HEK293 (cell line): ENCODE measurements around a stretch of chr18.

GRCh38 chr18:23480642-23481019 lies 22.7 kb upstream of the RMC1 start:
- PRO-cap, result no peak
- RRBS, 2 experiments, result no CpG with 5 or more reads among the region's 7 CpGs

DNA sequence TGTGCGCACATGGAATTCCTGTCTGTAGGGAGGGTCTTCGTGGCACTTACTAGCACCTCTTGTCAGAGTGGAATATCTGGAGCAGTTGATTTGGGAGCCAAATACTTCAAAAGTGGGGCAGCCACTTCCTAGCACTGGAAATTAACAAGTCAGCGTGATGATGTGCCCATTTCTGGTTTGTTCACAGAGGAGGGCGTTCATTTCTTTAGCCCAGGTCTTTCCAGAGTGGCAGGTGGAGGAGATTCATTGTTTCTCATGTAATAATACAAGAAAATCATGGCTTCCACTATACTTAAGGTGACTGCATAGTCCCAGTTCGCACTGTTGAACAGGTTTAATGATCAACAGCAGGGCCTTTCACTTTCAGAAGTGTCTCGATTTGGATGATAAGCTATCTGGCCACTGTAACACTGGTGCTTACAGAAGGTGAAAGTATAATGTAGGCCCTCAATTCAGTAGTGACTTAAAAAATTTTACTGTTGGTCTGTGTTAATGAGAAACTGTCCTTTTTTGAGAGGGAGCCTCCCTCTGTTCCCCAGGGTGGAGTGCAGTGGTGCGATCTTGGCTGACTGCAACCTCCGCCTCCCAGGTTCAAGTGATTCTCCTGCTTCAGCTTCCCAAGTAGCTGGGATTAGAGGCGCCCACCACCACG lies 1.4 kb downstream of the RMC1 start:
- PRO-cap, result no peak
- RRBS, 2 experiments, result no CpG with 5 or more reads among the region's 10 CpGs

DNA sequence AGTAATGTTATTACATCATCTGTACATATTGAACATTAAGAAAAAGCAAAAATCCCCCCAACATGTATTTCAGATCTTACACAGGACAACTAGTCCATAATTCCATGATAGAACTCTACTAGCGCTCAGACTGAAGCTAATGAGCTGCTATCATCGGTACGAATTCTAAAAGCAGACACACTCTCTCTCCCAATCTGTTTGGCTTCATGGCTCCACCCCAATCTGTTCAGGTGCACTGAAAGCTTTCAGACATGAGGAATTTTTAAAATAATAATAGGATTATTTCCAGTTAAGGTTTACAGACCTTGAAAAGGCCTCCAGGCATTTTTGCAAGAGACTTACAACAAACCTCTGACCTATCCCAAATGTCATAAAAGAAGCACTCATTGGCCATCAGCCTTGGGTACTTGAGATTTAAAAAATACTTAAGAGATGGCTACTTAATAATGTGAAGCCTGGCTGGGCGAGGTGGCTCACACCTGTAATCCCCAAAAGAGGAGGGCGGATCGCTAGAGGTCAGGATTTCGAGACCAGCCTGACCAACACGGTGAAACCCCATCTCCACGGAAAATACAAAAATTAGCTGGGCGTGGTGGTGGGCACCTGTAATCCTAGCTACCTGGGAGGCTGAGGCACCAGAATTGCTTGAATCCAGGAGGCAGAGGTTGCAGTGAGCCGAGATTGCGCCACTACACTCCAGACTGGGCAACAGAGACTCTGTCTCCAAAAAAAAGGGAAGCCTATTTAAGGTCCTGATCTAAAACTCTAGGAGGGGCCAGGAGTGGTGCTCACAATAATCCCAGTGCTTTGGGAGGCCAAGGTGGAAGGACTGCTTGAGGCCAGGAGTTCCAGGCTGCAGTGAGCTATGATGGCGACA lies 1.9 kb downstream of the NPC1 start:
- PRO-cap, result no peak
- RRBS, 2 experiments, result no CpG with 5 or more reads among the region's 13 CpGs

DNA sequence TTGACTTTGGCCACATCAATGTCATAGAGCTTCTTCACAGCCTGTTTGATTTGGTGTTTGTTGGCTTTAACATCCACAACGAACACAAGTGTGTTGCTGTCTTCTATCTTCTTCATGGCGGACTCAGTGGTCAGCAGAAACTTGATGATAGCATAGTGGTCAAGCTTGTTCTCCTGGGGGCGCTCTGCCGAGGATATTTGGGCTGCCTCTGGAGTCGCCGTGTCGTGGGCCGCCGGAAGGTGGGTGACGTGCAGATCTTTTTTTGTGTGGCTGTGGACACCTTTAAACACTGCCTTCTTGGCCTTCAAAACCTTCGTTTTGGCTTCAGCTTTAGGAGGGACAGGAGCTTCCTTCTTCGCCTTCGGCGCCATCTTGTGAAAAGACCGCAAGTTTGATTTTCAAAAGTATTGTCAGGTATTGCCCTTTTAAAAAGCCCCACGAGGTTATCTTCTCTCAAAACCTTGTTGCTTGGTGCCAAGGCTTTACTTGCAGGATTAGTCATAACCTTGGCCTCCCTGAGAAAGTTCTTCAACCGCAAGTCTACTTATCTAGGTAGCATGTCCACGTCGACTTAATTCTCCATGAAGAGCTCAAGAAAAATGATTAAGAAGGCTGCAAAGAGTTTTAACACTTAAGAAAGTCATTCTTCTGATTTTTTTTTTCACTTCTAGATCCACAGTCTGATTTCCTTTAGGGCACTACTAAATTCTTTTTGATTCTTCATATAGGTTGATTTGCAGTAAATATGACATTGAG lies 20.8 kb downstream of the LAMA3 start:
- PRO-cap, result no peak
- RRBS, 2 experiments, result no CpG with 5 or more reads among the region's 19 CpGs

GRCh38 chr18:23757521-23757863 lies 68.2 kb downstream of the LAMA3 start:
- PRO-cap, result no peak
- RRBS, 2 experiments, result no CpG with 5 or more reads among the region's 7 CpGs

DNA sequence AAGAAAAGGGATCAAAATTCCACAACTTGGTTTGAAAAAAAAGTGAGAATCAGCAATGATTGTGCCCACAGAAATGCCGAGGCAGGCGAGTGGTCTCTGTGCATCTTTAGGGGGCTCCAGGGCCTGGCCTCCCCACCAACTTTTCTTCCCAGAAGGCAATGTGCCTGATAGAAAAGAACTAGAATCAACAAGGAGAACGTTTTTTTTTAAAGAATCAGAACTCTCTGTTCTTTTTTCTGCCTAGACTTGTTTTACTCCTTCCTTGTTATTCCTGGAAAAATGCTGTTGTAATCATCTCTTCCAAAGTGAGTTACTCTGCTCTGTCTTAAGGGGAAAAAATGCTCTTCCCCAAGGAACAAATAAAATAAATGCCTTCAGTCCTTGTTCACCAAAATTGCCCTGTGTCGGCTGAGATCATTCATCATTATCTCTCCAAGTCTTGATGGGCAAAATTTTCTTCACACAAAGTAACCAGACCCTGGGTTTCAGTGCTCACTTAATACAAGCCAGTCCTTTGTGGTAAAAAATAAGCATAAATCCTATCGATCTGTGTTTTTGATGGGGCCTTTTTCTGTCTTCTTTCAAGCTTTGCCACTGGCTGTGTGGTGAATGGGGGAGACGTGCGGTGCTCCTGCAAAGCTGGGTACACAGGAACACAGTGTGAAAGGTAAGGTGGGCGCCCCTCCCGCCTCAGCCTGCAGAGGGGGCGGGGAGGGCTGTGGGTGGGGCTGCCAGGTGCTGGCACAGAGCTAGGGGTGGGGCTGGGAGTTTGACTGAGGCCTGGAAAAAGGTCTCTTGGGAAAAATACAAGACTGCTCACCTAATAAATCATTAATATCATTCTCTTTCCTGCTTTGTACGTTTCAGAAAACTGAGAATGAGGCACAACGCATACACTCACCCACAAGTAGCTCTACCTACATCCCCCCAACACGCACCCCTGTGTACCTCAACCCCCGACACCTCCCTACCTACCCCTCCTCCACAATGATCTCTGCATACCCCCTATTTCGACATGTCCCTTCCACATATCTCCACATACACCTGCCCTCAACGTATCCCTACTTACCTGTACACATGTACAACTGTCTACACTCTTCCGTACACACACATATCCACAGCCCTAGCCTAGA lies 130.0 kb upstream of the TTC39C start:
- PRO-cap, result no peak
- RRBS, 2 experiments, result no CpG with 5 or more reads among the region's 17 CpGs

GRCh38 chr18:24050945-24051519 lies 36.5 kb downstream of the TTC39C start:
- PRO-cap, result no peak
- RRBS, 2 experiments, result no CpG with 5 or more reads among the region's 9 CpGs

DNA sequence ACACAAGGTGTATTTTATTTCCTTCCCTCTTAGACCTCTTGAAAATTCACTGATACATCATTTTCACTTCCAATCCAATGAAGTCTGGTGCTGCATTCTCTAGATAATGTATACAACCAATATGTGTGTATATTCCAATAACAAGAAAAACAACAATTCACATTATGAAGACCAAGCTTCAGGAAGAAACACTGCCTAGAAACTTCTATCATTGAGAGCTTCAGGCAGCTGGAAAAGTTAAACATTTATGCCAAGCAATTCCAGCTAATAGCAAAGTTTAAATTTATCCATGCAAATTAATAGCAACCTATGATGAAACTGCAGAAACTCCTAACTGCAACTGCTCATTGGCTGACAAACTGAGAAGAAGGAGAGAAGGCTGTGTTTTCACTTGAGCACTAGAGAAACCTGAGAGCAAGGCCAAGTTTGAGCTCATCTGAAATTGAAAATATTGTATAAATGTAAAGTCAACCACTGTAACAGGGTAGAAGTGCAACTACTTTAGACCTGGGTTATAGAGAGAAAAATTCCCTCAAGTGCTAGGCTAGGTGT lies 50.0 kb downstream of the CABYR start:
- PRO-cap, result no peak

- PRO-cap, result no peak
- RRBS, 2 experiments, result no CpG with 5 or more reads among the region's 6 CpGs
These were observed 172.2 kb downstream of the HRH4 start for GRCh38 chr18:24632701-24633043.

GRCh38 chr18:24986698-24987522 lies 365.1 kb downstream of the ZNF521 start:
- PRO-cap, result no peak
- RRBS, 2 experiments, result no CpG with 5 or more reads among the region's 8 CpGs

- PRO-cap, result no peak
- RRBS, 2 experiments, result 14 to 64% methylated on average over 1 of the region's 8 CpGs
These were observed 69.7 kb downstream of the ZNF521 start for GRCh38 chr18:25282117-25282814.

DNA sequence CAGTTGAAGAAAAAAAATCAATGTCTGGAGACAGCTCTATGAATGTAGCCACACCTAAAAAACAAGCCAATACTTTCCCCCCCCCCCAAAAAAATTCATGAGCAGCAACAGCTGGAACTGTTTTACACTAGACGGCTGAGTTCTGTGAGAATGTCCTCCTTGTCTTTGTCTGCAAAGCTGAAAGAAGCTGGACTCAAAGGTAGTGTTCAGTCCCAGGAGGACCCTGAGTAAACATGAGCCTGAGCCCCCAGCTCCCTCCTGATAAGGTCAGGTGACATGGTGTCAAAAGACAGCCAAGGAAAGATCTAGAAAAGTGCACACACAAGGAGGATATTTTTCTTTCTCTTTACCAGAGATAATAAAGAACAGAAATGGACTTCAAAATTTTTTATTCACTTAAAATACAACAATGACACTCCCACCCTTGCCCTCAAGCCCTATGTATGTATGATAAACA lies 68.1 kb downstream of the ZNF521 start:
- PRO-cap, result no peak
- RRBS, 2 experiments, result no CpG with 5 or more reads among the region's 1 CpG

GRCh38 chr18:25348806-25349023 lies 3.3 kb downstream of the ZNF521 start:
- PRO-cap, result no peak
- RRBS, 2 experiments, result no CpG with 5 or more reads among the region's 8 CpGs

DNA sequence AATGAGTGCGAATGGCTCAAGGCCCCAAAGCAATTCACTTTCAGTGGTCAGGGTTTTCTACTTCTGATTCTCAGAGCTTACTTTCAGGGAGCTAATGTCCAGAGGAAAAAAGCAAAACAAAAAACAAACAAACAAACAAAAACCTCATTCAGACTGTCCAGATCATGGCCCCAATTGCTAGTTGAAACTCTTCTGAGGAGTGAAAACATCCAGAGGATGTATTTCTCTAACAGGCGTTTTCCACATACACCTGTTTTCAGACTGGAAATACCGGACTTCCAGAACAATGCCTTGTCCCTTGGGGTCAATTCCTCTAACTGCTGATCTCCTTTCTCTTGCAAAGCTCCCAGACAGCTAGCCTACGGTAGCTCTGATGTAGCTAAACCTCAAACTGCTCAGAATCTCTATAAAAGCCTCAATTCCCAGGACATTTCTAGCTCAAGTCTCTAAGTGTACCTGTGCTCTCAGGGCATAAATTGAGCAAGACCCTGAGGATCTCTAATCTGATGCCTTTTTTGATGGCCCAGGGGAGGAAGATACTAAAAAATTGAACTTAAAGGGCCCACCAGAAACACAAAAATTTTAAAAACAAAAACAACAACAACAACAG lies 323.5 kb upstream of the ZNF521 start:
- PRO-cap, result no peak
- RRBS, 2 experiments, result no CpG with 5 or more reads among the region's 4 CpGs

DNA sequence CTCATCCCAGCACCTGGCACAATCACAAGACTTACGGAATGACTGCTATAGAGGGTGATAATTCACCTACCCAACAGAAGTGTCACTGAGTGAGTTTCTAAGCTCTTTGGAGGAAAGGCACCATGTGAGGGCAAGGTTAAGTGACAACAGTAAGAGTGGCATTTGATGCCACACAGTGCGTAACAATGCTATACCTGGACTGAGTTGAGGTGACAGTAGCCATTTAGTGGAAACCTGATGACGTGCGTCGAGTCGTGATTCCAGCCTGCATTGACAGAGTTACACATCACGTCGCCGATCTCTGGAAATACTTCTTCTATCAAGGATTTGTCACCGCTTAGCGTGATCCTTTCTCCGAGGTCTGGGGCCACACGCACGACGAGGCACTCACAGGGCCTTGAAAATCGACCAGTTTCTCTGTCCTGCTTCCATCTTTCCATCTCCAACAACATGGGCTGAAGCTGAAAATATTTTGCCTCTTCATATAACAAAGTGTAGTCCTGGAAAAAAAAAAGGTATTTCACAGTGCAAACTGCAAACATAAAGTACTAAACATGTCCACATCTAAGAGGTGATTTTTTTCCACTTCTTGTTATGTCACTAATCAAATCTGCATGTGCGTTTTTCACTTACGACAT lies 88.8 kb downstream of the KCTD1 start:
- PRO-cap, result no peak
- RRBS, 2 experiments, result no CpG with 5 or more reads among the region's 18 CpGs

DNA sequence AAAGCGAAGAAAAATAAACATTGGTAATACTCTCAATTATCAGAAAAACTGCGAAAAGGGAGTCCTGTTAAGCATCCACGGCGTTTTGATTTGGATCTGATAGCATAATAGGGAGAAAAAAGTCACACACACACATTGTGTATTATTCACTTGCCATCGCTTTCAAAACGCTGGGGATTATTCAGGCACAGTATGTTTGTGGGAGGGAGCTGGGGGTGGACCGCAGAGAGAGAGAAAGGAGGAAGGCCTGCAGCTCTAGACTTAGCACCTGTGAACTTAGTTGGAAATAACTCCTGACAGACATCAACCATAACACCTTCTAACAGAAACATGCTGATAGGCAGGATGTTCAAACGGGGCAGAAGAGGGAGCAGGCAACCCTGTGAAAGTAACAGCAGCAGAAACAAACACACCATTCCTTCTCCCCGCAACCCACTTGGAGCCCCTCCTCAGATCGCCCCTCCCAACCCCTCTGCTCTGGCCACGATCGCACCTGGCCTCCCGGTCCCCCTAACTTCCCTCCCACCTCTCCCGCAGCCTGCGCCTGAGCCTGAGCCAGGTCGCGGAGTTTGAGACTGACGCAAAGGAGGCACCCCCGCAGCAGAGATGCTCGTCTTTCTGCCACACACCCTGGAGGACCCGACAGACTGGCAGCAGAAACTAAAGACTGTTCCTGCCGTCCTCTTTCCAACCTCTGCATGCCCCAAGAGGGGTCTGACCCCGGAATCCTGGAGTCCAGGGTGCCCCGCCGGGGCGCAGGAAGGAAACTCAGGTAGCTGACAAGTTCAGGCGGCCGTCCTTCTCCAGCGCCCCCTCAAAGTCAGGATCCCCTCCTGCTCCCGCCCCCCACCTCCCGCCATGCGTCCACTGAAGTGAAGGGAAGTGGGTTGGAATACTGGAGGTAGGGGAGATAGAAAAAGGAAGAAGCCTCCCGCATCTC lies 782 bp downstream of the CHST9 start:
- PRO-cap, result unidirectional peak, plus-strand start at position 624 of the sequence
- RRBS, 2 experiments, result no CpG with 5 or more reads among the region's 33 CpGs

GRCh38 chr18:27585580-27586160 lies 400.6 kb upstream of the CHST9 start:
- PRO-cap, result no peak
- RRBS, 2 experiments, result no CpG with 5 or more reads among the region's 10 CpGs

DNA sequence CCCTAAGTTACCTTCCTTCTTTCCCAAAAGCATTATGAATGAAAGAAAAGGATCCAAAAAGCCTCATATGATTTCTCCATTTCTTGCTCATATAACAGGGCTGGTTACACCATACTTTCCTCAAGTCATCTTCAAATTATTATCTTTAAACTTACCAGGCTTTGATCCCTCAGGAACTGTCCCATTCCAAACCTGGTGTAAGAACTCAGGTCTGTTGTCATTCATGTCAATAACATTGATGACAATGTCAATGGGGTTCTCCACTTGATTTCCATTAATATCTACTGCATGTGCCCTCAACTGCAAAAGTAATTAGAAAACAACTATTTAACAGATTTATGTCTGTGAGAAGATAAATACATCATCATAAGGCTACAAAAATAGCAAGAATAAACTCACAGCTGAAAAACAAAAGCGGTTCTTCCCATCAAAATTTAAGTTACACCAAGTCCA lies 171.2 kb downstream of the CDH2 start:
- PRO-cap, result no peak
- RRBS, 2 experiments, result no CpG with 5 or more reads among the region's 1 CpG

DNA sequence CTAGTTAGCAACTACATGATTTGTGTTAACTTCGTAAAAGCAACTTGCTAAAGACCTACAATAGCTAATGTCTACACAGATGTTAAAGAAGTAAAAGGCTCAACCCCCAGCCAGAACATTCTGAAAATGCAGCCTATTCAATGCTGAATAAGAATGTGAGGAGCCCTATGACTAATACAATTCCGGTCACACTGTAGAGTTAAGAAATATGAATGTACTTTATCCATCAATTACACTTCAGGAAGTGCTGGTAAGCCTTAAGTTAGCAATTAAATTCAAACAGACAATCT lies 591.0 kb upstream of the CDH2 start:
- PRO-cap, result no peak
- RRBS, 2 experiments, result no CpG with 5 or more reads among the region's 2 CpGs

DNA sequence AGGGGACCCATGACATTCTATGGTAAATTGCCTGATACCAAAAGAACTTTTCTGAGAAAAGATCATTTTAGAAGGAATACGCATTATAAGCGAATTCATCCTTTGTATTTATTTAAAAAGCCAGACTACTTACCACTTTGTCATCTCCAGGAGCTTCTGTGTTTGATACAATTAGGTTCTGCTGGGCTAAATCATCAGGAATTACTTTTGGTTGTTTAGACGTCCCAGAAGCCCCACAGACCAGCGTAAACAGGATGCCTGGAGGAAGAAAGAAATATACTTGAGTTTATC lies 28.0 kb upstream of the DSC3 start:
- PRO-cap, result no peak
- RRBS, 2 experiments, result no CpG with 5 or more reads among the region's 4 CpGs